ENCODE data around the gene ZNG1C.

- RRBS, result no CpG with 5 or more reads among the region's 33 CpGs
Observed at GRCh38 chr9:41237348-41237856, 48.3 kb upstream of the ZNG1F start.

DNA sequence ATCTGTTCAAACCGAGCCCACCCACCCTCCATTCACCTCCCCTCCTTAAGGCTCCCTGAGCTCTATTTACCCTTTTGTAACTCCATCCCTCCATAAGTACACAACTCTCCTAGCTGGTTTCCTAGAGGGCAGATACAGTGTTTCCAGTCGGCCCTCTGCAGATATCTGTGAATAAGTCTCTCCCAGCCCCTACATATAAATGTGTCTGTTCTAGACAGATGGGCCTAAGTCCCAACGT lies 461.8 kb upstream of the ZNG1F start:
- RRBS, result no CpG with 5 or more reads among the region's 3 CpGs

DNA sequence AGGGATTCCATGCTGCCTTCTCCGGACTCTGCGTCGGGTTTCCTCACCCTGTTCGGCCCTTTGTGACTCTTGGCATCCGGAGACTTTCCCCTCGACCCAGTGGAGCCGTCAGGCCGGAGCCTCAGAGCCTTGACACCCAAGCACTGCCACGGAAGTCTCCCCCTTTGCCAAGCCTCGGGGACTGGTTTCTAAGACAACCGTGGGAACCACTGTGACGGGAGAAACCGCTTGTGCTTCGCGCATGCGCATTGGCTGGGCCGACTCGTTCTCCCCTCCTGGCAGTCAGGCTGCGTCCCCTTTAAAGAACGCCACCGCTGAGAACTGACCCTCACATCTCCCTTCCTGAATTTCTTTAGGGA lies 672.7 kb downstream of the SPATA31A7 start:
- RRBS, result no CpG with 5 or more reads among the region's 21 CpGs

- RRBS, result no CpG with 5 or more reads among the region's 6 CpGs
Observed at GRCh38 chr9:63325652-63326313, 1959.2 kb downstream of the FOXD4L5 start.

DNA sequence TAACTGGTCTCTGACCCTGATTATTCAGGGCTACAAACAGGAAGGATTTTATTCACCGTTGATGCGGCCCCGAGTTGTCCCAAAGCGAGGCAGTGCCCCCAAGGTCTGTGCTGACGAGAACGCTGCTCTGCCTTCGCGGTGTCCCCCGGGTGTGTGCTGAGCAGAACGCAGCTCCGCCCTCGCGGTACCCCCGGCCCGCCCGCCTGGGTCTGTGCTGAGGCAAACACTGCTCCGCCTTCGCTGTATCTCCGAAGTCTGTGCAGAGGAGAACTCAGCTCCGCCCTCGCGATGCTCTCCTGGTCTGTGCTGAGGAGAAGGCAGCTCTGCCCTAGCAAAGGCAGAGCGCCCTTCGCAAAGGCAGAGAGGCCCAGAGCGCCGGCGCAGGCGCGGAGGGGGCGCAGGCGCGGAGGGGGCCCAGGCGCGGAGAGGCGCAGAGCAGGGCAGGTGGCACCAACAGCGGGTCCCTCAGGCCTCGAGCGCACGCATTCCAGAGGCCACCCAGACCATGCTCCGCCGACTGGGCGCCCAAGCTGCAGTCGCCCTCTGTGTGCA lies 1503.6 kb downstream of the FOXD4L5 start:
- RRBS, result no CpG with 5 or more reads among the region's 43 CpGs

- RRBS, result no CpG with 5 or more reads among the region's 7 CpGs
Observed at GRCh38 chr9:64051037-64051419, 1234.0 kb downstream of the FOXD4L5 start.

DNA sequence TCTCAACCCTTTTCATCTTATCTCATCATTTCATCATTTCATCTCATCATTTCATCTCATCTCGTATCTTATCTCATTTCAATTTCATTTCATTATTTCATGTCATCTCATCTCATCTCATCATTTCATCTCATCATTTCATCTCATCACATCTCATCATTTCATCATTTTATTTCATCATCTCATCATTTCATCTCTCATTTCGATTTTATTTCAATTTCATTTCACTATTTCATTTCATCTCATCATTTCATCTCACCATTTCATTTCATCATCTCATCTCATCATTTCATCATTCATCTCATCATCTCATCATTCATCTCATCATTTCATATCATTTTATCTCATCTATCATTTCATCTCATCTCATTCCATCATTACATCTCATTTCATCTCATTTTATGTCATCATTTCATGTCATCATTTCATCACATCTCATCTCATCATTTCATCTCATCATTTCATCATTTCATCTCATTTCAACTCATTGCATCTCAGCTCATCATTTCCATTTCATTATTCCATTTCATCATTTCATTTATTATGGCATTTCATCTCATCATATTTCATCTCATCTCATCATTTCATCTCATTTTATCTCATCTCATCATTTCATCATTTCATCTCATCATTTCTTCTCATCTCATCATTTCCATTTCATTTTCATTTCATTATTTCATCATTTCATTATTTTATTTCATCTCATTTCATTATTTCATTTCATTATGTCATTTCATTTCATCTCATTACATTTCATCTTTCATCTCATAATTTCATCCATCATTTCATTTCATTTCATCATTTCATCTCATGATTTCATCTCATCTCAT lies 77.1 kb downstream of the FOXD4L4 start:
- RRBS, result no CpG with 5 or more reads among the region's 2 CpGs

- RRBS, result no CpG with 5 or more reads among the region's 5 CpGs
Observed at GRCh38 chr9:65877176-65877648, 140.3 kb downstream of the FOXD4L4 start.

GRCh38 chr9:66942325-66943248 lies 42.1 kb downstream of the ZNF658 start:
- RRBS, result no CpG with 5 or more reads among the region's 6 CpGs

DNA sequence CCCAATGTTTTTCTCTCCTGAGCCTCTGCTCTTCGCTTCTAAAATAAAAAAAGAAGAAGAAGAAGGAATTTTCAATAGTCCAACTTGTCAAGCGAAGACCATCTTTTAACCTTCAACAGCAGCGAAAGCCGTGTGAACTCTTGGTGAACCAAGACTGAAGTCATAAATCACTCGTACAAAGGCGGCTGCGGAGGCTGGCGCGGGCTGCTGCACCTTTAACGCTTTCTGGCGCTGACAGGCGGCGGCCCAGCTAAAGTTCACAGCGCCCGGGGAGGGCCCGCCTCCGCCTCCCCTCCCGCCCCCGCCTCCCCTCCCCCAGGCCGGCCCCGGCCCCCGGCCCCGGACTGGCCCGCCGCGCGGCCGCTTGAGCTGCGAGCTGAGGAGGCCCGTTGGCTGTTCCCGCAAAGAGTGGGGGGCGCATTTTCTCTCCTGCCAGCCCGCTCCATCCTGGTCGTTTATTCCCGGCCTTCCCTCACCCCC lies 147.4 kb upstream of the ANKRD20A1 start:
- RRBS, result no CpG with 5 or more reads among the region's 35 CpGs

- RRBS, result no CpG with 5 or more reads among the region's 39 CpGs
Observed at GRCh38 chr9:68241718-68242235, at the start of gene ZNG1C. Gene ZNG1C (plus strand): TSS chr9:68241983.

- RRBS, result no CpG with 5 or more reads among the region's 2 CpGs
Observed at GRCh38 chr9:68355635-68355939, 824 bp upstream of the PGM5 start.

- RRBS, result no CpG with 5 or more reads among the region's 5 CpGs
Observed at GRCh38 chr9:68740327-68740980, 35.4 kb downstream of the PIP5K1B start.

DNA sequence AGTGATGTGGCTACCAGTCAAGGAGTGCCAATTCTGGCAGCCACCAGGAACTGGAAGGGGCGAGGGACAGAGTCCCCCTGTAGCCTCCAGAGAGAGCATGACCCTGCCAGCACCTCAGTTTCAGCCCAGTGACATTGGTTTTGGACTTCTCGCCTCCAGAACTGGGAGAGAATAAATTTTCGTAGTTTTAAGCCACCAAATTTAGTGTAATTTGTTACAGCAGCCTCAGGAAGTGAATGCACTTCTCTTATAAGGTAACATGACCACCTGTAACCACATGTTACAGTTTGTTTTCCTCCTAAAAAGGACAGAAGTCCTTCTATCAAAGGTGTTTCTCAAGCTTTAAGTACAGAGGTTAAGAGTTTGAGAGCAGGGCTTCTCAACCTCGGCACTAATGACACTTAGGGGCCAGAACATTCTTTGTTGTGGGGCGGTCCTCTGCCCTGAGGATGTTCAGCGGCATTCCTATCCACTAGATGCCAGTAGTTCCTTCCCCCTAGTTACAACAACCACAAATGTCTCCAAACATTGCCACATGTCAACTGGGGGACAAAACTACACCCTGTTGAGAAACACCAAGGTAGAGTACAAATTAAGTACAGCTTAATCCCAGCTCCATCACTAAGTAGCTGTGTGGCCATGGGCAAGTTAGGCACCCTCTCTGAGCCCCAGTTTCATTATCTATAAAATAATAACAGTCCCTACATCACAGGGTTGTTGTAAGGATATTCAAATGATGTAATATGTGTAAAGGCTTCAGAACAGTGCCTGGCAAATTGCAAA lies 30.4 kb upstream of the PABIR1 start:
- RRBS, result no CpG with 5 or more reads among the region's 6 CpGs

- RRBS, result no CpG with 5 or more reads among the region's 2 CpGs
Observed at GRCh38 chr9:68799319-68799784, 19.5 kb downstream of the PABIR1 start.

GRCh38 chr9:68996512-68996961 lies 17.4 kb downstream of the PRKACG start:
- RRBS, result no CpG with 5 or more reads among the region's 5 CpGs

DNA sequence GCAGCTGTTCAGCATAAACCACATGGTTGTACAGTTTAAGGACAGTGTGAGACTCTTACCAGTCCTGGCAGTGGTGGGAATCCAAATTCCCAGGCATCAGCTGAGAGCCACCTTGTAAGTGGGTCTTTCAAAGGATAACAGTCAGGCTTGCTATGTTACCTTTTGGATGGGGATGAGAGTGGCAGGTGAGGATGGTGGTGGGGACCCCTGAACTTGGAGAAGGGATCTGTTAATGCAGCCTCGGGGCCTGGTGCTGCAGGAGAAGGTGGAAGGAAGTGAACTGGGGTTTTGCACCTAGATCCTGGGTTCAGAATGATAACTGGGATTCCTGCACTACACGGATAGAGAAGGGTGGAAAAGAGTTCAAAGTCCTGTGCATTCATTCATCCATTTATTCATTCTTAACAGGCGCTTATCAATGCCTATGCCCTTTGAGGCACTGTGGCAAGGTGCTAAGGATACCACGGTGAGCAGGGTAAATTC lies 41.8 kb upstream of the TJP2 start:
- RRBS, result no CpG with 5 or more reads among the region's 4 CpGs

GRCh38 chr9:69386485-69387274 lies 61.7 kb downstream of the ENTREP1 start:
- RRBS, result no CpG with 5 or more reads among the region's 10 CpGs

DNA sequence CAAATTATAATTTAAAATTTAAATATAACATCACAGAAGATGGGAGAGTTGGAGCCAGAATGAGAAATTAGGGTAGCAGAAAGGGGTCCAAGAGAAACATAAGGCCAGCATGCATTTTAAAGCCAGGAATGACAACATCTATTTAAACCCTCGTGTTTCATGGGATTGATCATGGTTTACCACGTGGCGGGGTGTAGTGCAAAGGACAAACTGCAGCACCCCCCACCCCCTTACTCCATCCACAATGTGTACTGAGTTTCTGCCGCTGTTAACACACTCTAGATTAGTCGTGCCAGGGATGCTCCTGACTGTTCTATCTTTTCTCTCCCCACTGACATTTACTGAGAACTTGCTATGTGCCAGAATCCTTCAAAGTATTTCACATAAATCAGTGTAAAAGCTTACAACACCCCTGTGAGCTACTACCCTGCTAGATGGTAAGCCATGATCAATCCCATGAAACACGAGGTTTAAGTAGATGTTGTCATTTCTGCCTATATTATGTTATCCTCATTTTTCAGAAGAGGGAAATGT lies 136.2 kb downstream of the ENTREP1 start:
- RRBS, result no CpG with 5 or more reads among the region's 6 CpGs

DNA sequence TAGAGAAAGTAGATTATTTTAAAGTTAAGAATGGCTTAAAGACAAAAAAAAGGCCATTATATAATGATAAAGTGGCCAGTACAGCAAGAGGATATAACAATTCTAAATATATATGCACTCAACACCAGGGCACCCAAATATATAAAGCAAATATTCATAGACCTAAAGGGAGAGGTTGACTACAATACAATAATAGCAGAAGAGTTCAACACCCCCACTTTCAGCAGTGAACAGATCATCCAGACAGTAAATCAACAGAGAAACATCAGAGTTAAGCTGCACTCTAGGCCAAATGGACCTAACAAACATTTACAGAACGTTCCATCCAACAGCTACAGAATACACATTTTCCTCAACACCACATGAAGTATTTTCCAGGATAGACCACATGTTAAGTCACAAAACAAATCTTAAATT lies 19.0 kb downstream of the APBA1 start:
- RRBS, result no CpG with 5 or more reads among the region's 1 CpG